Tongue (tissue), 2 donors: ENCODE measurements around the gene FAT1.

- RAMPAGE, long total RNA, result no peak
Measured at GRCh38 chr4:185204669-185205111, 890 bp upstream of the CFAP97 start.

- RAMPAGE, long total RNA, result no peak
Measured at GRCh38 chr4:185209971-185211030, 903 bp downstream of the SNX25 start.

- RAMPAGE, long total RNA, result no peak
Measured at GRCh38 chr4:185254307-185254968, 45.0 kb downstream of the SNX25 start.

DNA sequence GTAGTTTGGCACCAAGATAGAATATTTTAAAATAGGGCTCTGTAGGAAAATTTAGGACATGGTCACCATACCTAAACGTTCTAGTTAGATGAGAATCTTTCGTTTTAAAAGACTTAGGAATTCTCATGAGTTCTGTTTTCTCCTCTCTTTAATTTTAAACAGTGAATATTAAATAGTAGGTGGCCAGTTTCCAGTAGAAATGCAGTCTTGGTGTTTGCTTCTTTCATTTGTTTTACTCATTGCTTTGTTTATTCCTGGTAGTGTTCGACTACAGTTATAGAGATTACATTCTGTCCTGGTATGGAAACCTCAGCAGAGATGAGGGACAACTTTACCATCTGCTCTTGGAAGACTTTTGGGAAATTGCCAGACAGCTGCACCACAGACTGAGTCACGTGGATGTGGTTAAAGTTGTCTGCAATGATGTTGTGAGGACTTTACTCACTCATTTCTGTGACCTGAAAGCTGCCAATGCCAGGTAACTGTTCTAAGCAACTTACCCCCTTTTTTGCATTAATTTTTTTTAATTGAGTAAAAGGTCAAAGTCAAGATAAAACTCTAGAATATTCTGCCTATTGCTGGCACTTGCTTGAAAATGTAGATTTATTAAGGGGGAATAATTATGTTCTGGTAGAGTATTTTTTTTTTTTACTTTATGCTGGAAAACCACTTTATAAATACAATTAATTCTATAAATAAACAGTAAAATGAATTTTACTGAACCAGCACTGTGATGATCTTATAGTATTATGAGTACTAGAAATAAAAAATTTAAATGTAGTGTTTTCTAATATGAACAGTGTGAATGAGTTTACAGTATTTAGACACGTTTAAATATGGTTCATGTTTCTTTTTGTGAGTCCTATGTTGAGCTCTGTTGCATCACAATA is 49.4 kb downstream of the SNX25 start:
- RAMPAGE, long total RNA, result no peak

- RAMPAGE, long total RNA, result no peak
Measured at GRCh38 chr4:185384563-185385224, 11.0 kb downstream of the LRP2BP start.

DNA sequence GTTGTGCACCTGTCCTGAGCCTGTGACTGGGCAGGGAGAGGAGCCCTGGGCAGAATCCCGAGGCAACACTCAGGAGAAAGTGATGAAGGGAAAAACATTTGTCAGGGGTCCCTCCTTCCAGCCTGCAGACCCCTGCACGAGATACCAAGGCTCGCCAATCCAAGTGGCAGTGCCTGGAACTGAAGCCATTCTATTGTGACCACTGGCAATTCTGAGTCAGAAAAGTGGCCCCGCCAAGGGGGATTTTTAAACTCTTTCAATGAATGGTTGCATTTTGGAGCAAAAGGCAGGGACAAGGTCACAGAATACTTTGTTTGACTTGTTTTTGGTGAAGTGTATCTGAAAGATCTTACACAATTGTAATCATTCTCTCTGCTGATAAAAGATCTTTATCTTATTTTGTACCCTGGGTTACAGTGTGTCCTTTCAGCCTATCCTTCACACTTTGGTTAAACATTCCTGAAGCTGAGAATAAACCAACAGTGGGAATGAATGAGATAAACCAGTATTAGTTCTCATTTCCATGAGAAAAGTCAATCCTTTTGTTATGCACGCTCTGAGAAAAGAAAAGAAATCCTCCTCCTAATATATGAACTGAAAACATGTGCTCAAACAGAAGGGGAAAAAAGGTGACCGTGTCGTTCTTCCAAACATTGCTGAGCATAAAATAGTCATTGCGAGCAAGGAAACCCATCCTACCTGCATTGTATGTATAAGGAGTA is 115.9 kb upstream of the PDLIM3 start:
- RAMPAGE, long total RNA, result no peak

- RAMPAGE, long total RNA, result no peak
Measured at GRCh38 chr4:185717339-185717655, 94.7 kb downstream of the SORBS2 start.

- RAMPAGE, long total RNA, result no peak
Measured at GRCh38 chr4:185773131-185773918, 38.7 kb downstream of the SORBS2 start.

- RAMPAGE, long total RNA, result no peak
Measured at GRCh38 chr4:185795293-185795691, 16.7 kb downstream of the SORBS2 start.

GRCh38 chr4:185878378-185879109 is 66.5 kb upstream of the SORBS2 start:
- RAMPAGE, long total RNA, result no peak

GRCh38 chr4:186157725-186158483 is 33.5 kb upstream of the CYP4V2 start:
- RAMPAGE, long total RNA, result no peak

DNA sequence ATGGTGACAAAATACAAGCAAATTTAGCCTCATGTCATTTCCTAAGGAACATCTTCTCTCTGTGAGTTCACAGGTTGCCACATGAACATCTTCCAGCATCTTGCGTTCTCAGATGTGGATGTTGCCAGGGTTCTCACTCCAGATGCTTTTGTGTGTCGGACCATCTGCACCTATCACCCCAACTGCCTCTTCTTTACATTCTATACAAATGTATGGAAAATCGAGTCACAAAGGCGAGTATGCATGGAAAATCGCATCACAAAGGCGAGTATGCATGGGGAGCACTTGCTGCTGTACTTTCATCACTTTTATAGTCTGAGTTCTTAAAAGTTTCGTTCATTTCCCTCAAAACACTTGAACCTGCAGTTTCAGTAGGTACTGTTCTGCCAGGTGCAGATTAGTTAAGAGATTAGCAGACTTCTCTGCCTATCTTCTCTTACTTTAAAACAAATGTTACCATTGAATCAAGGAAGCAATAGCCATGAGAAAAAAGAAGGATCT is 15.8 kb upstream of the F11 start:
- RAMPAGE, long total RNA, result no peak

- RAMPAGE, long total RNA, result no peak
Measured at GRCh38 chr4:186266368-186266717, 354 bp downstream of the F11 start.

DNA sequence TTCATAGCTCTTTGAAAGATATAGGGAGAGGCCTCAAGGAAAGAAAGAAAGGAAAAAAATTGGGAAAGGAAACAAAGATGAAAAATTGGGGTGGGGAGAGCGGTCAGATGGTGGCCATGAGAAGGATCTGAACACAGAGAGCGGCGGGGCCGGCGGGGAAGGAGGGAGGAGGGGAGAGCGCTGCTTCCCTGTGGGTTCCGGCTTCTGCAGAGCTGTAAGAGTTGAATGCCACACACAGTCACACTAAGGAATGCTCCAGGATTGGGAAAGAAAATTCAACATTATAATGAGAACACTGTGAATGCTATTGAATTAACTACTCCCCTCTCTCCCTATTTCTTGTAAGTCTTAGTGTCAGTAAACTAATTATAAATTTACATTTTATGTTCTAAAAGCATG is 728 bp downstream of the F11 start:
- RAMPAGE, long total RNA, result no peak

DNA sequence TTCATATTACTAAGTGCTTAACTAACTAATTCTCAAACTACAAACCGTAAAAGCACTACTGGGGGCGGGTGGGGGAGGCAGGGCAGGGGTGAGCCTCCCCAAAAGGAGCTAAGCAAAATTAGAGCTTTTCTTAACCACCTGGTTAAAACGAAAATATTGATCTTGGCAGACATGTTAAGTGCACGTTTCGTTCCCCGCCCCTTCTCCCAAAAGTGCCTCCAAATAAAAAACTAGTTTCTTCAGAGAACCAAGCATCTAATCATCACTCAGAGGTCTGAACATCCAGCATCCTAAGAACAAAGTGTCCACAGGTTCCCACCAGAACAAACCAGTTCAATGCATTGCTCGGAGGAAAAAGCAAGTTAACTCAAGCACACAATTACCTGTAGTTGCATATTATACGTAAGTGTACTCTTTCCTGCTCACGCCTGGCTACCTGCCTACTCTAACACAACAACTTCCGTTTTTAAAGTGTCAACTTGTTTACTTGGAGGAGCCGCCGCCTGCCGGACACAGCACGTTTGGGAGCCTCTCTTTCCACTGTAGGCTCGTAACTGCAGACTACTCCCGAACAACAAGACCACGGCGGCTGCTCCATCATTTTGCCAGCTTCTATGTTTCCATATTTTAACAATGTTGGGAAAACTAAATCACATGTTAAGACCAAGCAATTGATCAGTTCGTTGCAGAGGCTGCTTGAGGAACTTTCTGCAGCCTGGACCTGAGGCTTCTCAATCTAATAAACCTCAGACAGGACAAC is 1.0 kb downstream of the MTNR1A start:
- RAMPAGE, long total RNA, result no peak

DNA sequence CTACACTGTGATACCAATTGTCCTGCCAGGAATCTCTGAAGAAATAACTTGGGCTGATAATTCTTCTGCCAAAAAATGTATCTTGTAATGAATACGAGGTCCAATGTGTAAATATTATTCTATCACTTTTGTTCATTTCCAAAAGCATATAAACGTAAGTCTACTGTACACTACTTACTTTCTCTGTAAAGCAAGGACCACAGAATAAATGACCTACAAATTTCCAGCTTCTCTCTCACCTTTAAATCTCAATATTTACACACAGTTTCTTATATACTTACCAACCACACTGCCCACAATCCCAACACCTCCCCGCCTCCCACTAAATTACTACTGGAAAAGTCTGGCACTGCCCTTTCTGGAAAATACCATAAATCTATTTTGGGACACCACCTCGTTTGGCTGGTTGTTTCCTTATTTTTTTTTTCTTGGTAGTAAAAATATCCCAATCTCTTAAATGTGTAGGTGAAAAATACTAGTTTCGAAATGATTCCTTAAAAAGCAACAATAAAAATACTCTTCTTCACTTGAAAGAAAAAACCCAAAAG is 19.6 kb downstream of the FAT1 start:
- RAMPAGE, long total RNA, result no peak

DNA sequence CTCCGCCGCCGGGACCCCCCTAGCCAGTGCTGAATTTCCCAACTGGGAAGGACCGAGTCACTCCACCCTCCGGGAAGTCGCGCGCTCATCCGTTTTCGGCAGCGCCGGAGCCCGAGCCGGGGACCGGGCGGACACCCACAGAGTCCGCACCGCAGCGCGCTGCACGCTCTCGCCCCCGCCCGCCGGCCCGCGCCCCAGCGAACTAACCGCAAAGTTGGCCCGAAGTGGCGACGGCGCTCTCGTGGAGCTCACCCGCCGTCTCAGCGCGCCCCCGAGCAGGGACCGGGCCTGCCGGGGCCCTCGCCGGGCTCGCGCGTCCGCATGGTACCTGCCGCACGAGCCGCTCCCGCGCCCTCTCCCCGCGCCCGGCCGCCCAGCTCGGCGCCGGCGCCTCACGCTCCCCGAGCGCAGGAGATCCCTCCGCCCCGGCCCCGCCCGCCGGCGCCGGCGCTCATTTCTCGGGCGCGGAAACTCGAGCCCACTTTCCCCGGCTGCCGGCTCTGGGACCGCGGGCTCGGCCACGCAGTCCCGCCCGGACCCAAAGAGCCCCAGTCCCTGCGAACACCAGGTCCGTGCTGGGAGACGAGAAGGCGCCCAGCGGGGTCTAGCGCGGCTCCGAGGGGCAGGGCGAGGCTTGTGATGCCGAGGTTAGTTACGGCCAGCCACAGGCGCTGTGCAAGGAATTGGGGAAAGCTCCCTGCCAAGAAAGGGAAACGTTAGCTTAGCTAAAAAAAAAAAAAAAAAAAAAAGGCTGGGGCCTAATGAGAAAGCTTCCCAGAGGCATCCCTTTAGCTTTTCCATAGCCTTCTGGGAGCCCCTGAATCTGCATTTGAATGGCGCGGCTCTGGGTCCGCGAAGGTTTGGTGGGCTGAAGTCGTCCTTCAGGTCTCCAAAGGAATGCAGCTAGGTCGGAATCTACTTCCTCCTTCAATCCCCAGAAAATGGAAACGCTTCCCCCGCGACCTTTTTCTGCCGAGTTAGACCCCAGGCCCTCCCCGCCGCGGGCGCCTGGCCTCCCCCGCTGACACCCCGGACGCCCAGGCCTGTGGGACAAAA is at the start of gene FAT1:
Gene FAT1 (minus strand): TSS at position 400 of the 1,056 bp plus-strand sequence.
- RAMPAGE, long total RNA, result no peak

GRCh38 chr4:186813259-186813797 is 89.7 kb upstream of the FAT1 start:
- RAMPAGE, long total RNA, result no peak

DNA sequence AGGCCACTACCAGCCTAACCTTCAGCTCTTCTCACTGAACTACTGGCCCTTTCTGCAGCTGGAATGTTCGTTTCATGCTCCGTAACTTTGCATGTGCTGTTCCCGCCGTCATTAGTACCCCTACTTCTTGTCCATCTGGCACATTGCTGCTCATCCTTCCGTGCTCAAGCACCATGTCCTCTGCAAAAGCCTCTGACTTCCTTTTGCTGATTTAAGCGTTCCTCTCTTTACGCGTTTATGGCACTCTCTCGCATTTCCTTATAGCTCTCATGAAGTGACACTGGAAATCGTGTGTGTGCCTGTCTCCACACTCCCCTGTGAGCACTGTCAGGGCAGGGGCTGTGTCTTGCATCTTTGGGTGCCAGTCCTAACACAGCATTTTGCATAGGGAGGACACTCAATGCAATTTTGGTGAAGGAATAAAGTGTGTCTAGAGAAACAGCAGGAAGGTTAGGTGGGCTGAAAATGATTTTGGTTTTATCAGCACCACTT is 210.6 kb upstream of the FAT1 start:
- RAMPAGE, long total RNA, result no peak

DNA sequence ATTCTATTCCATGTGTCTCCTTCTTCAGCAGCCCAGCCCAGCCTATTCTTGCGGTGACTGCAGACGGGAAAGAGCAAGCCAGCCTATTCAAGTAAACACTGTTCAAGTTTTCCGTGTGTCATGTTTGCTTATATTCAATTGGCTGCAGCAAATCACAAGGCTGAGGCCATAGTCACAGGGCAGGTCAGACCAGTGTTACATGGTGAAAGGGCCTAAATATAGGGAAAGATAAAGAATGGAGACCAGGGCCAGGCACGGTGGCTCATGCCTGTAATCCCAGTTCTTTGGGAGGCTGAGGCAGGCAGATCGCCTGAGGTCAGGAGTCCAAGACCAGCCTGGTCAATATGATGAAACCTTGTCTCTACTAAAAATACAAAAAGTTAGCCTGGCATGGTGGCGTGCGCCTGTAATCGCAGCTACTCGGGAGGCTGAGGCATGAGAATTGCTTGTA is 615.2 kb upstream of the ZFP42 start:
- RAMPAGE, long total RNA, result no peak